ENCODE results near the gene COX17.

DNA sequence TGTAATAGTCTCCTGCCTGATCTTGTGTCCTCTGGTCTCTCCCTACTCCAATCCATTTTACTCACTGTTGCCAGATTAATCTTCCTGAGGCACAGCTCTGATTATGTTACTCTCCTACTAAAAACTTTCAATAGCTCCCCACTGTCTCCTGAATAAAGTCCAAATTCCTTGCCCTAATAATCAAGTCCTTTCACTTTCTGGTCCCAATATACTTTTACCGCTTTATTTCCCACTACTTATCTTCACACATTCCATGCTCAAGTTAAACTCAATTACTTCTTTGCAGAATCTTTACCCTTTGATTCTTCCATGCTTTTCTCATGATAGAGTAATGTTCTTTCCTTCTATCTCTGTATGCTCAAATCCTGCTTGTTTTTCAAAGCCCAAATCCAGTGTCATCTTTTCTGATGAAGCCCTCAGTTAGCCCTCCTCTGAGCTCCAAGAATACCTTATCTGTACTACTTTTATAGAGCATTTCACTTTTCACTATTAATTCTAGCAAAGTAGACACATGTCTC is 181.1 kb downstream of the TIGIT start:
- RRBS = no CpG with 5 or more reads among the region's 1 CpG

- RRBS = no CpG with 5 or more reads among the region's 3 CpGs
Measured at GRCh38 chr3:114571274-114571808, 277.5 kb downstream of the TIGIT start.

GRCh38 chr3:114624854-114625243 is 331.0 kb downstream of the TIGIT start:
- RRBS = no CpG with 5 or more reads among the region's 6 CpGs

- RRBS = no CpG with 5 or more reads among the region's 1 CpG
Measured at GRCh38 chr3:114902619-114903359, 244.3 kb downstream of the ZBTB20 start.

GRCh38 chr3:114991868-114992392 is 155.2 kb downstream of the ZBTB20 start:
- RRBS = no CpG with 5 or more reads among the region's 2 CpGs

GRCh38 chr3:115007912-115008688 is 139.0 kb downstream of the ZBTB20 start:
- RRBS = no CpG with 5 or more reads among the region's 2 CpGs

GRCh38 chr3:115147375-115147749 is 274 bp upstream of the ZBTB20 start:
- RRBS = no CpG with 5 or more reads among the region's 21 CpGs

DNA sequence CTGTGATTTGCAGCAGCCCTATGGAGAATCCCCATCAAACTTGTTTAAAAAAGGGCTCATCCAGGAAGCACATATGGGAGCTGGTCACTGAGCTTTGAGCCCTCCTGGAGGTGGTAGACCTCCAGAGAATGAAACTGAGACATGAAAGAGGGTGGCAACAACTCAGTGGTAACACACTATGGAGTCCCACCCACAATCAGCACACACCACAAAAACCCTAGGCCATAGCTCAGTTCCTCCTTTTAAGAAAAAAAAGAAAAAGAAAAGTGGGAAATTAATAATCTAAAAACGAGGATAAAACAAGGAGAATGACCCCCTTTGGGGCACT is 40.0 kb upstream of the ZBTB20 start:
- RRBS = no CpG with 5 or more reads among the region's 1 CpG

GRCh38 chr3:115658702-115659505 is 35.6 kb downstream of the GAP43 start:
- RRBS = 7% methylated on average over 7 of the region's 28 CpGs

DNA sequence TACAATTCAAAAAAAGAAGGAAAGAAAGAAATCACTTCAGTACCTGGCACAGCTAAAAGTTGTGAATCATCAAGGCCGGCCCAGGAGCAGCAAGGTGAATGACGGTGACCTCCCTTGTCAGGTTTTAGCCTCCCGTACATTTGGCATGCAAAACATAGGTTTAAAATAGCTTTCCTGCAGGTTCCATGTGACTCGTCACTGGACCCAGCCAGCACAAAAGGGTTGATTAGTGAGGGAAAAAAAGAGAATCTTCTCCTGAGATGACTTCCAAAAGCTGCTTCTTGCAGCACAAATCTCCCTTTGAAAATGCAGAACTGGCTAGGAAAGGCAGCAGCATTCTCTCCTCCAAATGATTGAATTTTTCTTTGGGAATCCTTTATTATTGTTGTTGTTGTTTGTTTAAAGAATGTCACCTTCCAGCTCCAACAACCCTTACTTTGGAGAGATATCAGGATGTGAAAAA is 394.1 kb downstream of the LSAMP start:
- RRBS = no CpG with 5 or more reads among the region's 4 CpGs

GRCh38 chr3:116359741-116360068 is 85.6 kb downstream of the LSAMP start:
- RRBS = no CpG with 5 or more reads among the region's 6 CpGs

- RRBS = no CpG with 5 or more reads among the region's 4 CpGs
Measured at GRCh38 chr3:116434286-116434620, 11.0 kb downstream of the LSAMP start.

GRCh38 chr3:117997146-117997419 is 1037.6 kb downstream of the IGSF11 start:
- RRBS = 5% methylated on average over 1 of the region's 22 CpGs

DNA sequence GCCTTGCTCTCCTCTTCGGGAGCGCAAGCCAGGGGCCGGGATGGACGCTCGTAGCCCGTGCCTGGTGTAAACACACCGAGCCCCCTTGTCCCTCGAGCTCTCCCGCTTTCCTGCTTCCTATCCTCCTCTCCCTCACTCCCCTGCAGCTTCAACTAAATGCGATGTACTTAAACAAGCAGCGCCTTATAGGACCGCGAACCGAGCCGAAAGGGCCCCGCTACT is 1037.3 kb downstream of the IGSF11 start:
- RRBS = 3% methylated on average over 3 of the region's 16 CpGs

GRCh38 chr3:119598338-119598798 is 683 bp downstream of the PLA1A start:
- RRBS = no CpG with 5 or more reads among the region's 1 CpG

DNA sequence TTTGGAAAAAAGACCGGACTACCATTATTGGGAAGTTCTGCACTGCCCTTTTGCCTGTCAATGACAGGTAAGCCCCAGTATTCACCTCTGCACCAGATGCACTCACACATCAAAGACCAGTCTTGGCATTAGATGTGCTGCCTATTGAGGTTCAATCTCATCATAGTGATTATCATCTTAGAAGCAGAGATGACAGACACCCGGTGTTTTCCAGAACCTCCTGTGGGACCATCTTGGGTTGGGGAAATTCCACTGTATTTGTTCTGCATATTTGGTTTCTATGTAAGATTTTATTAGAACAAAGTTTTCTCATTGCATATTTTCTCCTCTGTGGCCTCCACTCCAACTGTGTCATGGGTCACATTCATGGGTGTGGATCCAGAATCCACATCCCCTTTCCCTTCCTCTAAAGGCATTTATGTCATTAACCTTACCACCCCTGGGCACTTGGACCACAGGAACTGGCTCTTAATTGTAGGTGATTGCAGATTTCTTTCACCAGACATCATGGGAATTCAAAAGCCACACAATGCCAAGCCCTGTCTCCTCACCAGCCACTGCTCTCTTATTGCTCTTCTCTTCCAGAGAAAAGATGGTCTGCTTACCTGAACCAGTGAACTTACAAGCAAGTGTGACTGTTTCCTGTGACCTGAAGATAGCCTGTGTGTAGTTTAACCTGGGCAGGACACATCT is 31.3 kb downstream of the PLA1A start:
- RRBS = no CpG with 5 or more reads among the region's 2 CpGs

GRCh38 chr3:119658810-119659773 is 1.3 kb downstream of the POPDC2 start:
- RRBS = no CpG with 5 or more reads among the region's 6 CpGs

DNA sequence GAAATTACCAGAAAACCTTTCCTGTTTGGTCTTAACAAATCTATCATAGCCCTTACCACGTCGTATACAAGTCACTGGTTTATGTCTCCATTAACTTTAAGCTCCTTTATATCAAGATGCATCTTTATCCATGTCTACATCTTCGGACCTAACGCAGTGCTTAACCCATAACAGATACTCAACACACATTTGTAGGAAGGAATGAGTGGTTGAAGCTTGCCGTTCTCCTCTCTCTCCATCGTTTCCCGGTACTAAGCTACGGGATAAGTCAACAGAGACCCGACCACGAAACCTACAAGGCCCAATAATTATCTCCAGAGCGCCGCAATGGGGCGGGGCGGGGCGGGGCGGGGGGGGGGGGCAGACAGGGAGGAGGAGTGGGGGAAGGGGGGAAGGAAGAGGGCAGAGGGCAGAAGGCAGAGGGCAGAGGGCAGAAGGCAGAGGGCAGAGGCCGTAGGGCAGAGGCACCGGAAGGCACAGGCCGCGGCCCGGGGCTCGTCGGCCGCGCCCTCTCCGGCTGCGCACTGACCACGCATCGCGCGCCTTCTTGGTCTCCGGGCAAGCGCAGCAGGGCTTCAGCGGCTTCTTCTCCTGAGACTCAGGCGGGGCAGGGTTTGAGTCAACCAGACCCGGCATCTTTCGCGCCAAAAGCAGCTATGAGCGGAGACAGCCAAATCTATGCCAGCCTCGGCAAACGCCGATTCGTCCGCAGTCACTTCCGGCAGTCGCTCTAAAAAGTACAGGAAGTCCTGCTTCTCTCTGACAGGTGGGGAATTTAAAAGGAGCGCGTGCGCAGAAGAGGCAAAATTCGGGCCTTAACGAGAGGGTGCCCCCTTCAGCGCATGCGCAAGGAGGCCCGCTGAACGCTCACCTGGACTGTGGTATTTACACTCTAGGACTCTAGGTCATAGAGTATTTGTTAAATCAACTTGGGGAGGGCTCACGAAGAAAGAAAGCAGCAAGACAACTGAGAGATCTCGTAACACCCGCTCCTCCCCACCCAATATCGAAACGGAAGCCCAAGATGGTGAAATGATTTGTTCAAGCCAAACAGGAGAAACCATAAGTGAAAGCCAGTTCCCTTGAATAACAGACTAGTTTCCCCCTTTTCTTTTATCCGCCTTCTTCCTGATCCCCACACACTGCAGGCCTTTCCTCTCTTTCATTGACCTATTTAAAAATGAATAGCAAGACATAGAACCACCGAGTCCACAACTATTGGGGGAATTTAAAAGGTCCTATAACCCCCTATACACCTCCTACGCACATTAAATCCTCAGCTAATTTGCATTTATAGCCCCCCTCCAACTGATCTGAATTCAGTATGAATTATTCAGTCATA is at the start of gene COX17:
COX17 (minus strand) TSS at position 732 of the 1,342 bp plus-strand sequence.
- RRBS = 2% methylated on average over 17 of the region's 63 CpGs

GRCh38 chr3:119979283-119979706 is 115.0 kb downstream of the GSK3B start:
- RRBS = no CpG with 5 or more reads among the region's 2 CpGs

DNA sequence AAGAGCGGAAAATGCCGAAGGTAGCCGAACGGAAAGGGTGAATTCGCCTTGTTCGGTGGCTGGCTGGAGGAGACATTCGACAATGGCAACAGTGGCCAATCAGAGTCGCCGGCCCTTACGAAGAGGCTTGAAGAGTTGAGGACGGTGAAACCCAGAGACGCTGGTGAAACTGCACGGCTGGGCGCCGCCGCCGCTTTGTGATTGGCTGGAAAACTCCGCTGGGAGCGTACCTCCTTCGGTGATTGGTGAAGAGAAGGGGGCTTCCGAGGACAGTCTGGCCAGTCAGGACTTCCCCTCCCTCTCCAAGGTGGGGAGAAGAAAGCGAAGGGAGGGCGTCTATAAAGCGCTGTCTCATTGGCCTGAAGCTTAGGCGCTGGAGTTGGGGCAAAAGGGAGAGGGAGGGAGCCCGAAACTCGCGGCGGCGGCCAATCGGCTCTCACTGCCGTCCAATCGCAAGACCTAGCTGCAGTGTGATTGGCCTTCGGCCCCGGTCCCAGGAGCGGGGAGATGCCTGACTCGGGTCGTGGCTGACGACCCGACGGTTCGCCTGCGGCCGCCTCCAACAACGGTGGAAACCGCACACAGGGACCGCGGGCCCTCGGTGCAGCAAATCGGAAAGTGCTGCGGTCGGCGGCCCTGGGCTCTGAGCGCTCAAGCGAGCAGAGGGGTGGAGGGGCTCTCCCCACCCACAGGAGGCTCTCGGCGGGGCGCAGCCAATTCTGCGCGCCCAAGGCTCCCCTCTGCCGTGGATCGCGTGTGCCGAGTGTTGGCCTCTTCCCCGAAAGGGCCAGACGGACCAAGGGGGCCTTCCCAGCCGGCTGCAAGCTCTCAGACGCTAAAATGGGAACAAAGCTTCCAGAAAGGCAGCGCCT is 725 bp upstream of the GSK3B start:
- RRBS = no CpG with 5 or more reads among the region's 69 CpGs

Data from AG08470 (cell line).